Measurements from ENCODE around the gene RBM19.

- PRO-cap: bidirectional peak, plus-strand start at chr12:113966491, minus-strand start at chr12:113966317
- RAMPAGE, long total RNA, 4 experiments: start-site peak on the minus strand in 4 of 4 experiments, at chr12:113966274-113966366 at its widest, 54 to 274 reads per replicate
These were observed at the start of gene RBM19 for GRCh38 chr12:113966192-113966805. Gene RBM19 (minus strand): TSS chr12:113966325.

GRCh38 chr12:114412748-114413303, 6.9 kb upstream of the TBX5 start:
- PRO-cap: no peak
- RAMPAGE, long total RNA, 4 experiments: no peak in any of the 4 experiments

- PRO-cap: no peak
- RAMPAGE, long total RNA, 4 experiments: no peak in any of the 4 experiments
These were observed 4.3 kb downstream of the TBX3 start for GRCh38 chr12:114679539-114680199.

- PRO-cap: bidirectional peak, plus-strand start at chr12:114684404, minus-strand start at chr12:114684175; bidirectional peak, plus-strand start at chr12:114684609, minus-strand start at chr12:114684504
- RAMPAGE, long total RNA, 4 experiments: start-site peak on the minus strand in 1 of 4 experiments, at chr12:114684504-114684520 at its widest, 8 reads per replicate
These were observed 513 bp upstream of the TBX3 start for GRCh38 chr12:114684230-114685146.

- PRO-cap: no peak
- RAMPAGE, long total RNA, 4 experiments: no peak in any of the 4 experiments
These were observed 3.0 kb upstream of the TBX3 start for GRCh38 chr12:114686886-114687535.

DNA sequence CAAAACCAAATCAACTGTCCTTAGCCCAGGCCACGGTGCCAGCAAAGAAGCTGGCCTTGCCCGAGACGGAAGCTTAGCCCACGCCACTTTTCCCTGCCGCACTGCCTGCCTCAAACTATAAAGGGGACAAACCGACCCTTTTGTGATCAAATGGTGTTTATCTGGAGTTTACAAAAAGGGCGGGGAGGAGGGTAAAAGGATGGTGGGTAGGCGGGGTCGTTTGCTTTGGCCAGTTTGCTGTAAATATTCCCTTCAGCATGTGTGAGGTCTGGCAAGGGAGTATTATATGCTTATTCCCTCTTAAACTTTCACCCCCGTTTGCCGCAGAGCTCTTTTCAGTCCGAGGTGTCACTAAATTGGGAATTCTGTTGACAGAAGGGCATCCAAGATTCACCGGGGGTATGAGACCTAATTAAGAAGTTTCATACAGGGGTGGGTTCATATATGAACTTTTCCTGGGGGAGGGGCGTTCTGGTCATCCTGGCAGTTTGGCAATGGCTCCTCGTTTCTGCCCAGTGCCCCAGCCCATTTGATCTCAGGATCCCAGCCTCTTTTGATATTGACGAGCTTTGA, 3.9 kb upstream of the TBX3 start:
- PRO-cap: no peak
- RAMPAGE, long total RNA, 4 experiments: no peak in any of the 4 experiments

- PRO-cap: no peak
- RAMPAGE, long total RNA, 4 experiments: no peak in any of the 4 experiments
These were observed 10.6 kb upstream of the TBX3 start for GRCh38 chr12:114694363-114695275.

DNA sequence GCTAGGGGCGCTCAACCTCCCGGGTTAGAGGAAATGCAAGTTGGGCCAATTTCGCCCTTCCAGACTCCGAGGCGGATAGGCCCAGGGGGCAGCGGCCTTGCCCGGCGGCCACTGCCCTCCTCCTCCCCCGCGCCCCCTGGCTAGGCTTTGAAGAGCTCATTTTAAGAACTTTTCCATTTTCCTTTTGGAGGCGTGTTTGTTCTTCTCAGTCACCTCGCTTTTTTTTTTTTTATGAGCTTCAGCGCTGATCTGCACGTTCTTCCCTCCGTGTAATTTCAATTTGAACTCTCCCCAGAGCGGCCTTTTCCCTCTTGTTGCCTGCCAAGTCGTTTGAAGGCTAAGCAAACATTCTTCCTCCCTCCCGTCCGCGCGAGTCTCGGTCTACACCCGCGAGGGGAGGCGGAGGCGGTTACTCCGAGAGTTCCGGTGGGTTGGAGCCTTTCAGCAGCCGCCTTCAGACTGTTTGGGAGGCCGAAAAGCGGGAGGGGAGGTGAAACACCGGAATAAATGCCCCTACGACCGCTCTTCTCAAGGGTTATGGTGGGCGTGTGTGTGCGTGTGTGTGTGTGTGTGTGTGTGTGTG, 52.6 kb upstream of the TBX3 start:
- PRO-cap: no peak
- RAMPAGE, long total RNA, 4 experiments: no peak in any of the 4 experiments

DNA sequence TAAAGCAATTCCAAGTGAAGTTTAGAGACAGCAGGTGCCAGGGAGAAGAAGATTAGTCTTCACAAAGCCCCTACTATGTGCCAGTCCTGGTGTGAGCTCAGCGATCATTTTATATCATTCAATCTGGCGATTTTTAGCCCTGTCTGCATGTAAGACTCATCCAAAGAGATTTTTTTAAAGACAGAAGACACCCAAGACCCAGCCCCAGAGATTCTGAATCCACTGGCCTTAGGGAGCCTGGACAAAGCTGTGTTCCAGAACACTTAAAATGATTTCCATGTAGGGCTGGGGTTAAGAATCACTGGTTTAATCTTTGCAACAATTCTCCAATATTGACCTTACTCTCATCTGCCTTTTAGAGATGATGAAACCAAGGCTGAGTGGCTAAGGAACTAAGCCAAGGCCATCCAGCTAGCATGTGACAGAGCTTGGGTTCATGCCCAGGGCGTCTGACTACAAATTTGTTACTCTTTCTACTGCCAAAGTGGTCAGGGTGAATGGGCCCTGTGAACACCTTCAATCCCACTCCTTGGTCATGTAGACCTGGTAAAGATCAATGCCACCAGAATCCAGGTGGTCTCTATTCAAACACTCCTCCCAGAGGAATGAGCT, 404.6 kb upstream of the TBX3 start:
- PRO-cap: no peak
- RAMPAGE, long total RNA, 4 experiments: no peak in any of the 4 experiments

DNA sequence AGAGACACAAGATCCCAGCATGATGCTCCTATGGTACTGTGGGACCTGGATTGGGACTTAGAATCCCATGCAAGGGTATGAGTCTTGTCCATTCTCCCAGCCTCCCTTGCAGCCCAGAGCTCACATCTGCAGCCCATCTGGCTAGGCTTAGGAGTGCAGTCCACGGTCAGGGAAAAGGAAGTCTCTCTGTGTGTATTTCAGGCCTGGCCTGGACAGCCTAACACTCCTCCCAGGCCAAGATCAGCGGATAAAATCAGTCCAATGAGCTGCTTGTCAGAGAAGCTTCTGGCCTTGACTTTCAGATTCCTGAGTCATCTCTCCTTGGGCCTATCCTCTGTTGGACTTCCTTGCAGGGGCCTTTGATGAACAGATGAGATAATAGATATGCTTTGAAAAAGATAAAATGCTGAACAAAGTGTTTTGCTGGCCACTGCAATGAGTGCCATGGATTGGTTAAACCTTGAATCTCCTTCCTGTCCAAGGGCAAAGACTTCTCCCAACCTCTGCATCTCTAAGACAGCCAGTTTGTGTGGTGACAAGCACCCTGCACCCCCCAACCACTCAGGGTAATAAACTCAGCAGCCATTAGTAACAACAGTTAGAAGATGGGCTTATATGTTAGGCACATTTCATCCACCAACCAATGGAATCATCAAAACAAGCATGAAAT, 412.8 kb upstream of the TBX3 start:
- PRO-cap: no peak
- RAMPAGE, long total RNA, 4 experiments: no peak in any of the 4 experiments

GRCh38 chr12:115451645-115452420, 767.9 kb upstream of the TBX3 start:
- PRO-cap: unidirectional peak, minus-strand start at chr12:115452037
- RAMPAGE, long total RNA, 4 experiments: no peak in any of the 4 experiments

DNA sequence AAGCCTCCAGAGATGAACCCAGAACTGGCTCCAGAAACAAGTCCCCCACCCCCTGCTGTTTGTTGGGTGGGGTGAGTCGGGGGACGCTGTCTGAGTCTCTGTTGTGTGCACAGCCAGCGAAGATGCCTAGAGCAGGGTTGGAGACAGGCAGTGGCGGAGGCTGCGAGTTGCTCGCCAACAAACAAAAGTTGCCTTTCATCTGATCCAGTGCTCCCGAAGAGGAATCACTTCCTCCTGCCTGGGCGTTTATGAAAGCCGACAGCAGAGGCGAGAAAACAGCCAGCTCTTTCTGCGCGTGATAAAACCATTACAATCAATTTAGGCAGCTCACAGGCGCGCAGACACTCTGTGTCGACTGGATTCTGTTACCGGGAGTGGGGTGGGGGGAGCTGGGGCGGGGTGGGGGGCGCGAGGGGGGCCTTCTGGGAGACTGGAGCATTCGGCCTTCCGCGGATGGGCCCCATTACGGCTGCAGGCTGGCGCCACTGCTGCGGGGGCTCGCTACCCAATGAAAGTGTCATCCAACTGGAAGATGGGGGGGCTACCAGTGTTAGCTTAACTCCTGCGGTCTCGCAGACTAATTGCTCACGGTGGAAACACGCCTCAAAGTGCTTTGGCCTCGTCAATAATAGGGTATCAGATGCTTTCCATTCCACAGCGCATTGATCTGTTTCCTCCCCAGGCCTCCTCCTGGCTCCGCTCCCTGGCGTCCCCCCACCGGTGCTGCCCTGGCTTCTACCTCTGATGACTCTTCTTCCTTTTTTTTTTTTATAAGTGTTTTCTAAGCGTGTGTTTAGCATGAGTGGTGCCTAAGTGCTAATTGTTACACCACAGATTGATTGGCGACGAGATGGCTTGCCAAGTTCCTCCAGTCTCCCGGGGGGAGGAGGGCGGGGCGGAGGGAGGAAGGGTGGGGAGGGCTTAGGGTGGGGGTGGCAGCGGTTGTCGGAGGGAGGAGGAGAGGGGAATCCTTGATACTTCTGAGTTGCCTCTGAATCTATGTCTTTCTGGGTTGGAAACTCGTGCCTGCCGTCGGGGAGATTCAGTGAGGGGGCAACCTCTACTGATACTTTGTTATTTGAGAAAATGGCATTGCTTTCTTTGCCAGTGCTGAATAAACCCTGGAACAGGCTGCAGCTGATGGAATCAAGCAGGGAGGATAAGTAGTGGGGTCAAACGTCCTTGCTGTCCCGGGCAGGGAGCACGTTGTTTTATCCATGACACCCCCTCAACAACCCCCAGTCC, 678.2 kb downstream of the MED13L start:
- PRO-cap: no peak
- RAMPAGE, long total RNA, 4 experiments: no peak in any of the 4 experiments

DNA sequence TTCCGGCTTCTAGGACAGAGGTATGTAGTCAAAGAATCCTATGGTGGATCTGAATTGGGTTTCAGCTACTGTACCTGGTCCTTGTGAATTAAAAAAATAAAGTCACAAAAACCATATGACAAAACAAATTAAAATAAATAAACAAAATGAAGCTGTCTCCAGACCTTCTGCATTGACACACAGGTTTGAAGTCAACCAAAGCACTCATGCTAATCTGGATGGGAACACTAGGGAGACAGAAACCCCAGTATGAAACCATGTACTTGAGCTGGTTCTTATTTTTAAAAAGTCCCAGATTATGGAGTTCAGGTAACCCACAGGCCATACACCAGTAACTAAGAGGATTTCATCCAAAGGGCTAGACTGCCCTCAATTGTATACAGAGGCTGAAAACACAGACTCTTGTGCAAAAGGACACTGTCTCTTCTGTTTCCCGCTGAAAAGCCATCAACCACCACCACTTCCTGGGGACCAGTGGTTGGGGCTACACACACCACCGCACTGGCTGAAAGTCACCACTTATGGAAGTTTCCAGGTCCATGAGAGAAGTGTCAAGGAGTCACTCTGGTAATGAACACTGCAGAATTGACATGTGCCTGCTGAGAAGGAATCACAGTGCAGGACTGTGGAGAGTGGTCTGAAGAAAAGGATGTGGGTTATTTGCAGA, 316.8 kb downstream of the MED13L start:
- PRO-cap: no peak
- RAMPAGE, long total RNA, 4 experiments: no peak in any of the 4 experiments

DNA sequence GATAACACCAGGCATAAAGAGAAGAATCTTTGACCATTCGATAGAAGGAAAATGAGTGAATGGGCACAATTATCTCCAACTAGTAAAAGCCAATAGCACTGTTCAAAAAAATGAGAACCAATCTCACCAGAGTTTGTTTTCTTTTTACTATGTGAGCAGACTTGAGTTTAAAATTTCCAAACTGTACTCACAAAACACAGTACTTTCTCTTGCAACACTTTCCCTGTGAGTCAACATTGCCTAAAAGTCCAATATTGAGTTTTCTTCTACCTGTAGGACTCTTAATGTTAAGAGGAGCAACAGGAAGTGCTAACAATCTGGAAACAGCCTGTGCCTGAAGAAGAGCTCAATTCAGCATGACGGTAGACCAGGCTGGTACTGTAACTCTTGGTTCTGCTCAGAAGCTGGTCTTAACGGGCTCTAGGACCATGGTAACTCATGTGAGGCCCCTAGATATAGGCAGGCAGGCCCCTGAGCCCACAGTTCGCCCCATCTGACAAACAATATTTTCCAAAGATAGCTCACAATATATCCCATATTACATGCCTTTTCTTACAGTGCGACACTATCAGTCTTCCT, 144.3 kb downstream of the MED13L start:
- PRO-cap: no peak
- RAMPAGE, long total RNA, 4 experiments: no peak in any of the 4 experiments

DNA sequence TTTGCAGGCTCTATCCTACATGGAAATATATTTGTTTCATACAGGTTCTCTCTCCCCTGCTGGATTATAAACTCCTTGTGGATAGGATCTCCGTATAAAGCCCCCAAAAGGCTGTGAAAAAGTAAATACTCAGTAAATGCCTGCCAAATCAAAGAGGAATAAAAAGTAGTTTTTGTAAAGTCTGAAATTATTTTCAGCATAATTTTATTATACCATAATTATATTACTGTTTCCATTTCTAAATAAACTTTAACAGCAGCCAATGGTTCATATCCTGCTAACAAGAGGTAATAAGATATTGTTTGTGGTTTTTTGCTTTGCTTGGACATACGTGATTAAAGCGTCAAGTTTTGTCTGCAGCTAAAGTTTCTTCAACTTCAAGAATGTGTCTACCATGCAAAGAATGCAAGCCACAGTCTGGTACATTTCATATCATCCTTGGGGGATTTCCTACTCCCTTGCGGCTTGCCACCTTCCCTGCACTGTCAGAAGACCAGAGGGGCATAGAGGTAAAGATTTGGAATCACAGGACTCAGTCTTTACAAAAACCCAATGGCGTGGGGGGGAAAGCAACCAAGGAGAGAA, 125.3 kb downstream of the MED13L start:
- PRO-cap: no peak
- RAMPAGE, long total RNA, 4 experiments: no peak in any of the 4 experiments

- PRO-cap: no peak
- RAMPAGE, long total RNA, 4 experiments: no peak in any of the 4 experiments
These were observed 120.9 kb downstream of the MED13L start for GRCh38 chr12:116156537-116157145.

- PRO-cap: no peak
- RAMPAGE, long total RNA, 4 experiments: no peak in any of the 4 experiments
These were observed 42.5 kb upstream of the MED13L start for GRCh38 chr12:116319710-116320597.

- PRO-cap: no peak
- RAMPAGE, long total RNA, 4 experiments: no peak in any of the 4 experiments
These were observed 83.4 kb upstream of the MED13L start for GRCh38 chr12:116360927-116361215.

DNA sequence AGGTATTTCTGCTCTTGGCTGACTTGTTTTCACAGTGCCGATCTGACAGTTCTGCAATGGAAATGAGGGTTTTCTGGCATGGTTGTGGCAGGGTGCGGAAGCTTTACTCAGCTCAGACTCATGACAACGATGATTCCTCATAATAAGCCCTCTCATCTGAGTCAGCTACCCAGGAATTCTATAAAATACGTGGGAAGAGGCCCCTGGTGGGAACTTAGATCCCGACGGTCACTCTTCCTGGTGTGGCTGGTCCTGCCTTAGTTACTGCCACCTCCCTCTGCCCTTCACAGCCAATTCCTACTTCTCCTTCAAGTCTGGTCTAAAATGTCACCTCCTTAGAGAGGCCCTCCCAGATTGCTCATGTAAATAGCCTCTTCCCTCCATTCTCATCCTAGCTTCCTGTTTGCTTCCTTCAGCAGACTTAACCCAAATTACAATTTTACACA, 104.2 kb upstream of the MAP1LC3B2 start:
- PRO-cap: no peak
- RAMPAGE, long total RNA, 4 experiments: no peak in any of the 4 experiments

DNA sequence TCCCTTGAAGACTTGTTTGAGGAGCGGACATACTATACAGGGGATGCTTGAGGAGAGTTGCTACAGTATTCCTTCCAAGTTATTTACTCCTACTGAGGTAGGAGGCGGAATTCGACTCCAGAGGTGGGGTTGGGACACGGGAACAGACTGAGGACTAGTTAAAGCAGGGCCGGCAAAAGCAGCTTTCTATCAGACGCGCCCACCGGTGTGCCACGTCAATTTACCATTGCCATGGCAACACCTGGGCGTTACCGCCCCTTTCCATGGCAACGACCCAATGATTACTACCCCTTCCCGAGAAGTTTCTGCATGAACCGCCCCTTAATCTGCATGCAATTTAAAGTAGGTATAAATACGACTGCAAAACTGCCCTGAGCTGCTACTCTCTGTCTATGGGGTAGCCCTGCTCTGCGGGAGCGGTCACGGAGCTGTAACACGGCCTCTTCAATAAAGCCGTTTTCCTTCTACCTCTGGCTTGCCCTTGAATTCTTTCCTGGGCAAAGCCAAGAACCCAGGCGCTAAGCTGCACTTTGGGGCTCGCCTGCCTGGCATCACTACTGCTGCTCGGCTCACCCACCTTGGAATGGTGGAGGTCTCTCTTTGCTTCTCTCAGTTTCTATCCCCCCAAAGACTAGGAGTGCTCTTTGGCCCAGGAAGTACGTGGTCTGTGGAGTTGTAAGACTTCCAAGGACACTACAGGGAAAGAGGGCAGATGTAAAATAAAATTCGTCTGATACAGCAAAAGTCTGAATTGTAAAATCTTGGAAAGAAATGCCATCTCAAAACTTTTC, 52.8 kb upstream of the MAP1LC3B2 start:
- PRO-cap: bidirectional peak, plus-strand start at position 378 of the sequence, minus-strand start at position 149 of the sequence
- RAMPAGE, long total RNA, 4 experiments: no peak in any of the 4 experiments

All from suprapubic skin (tissue), 4 donors.